Skeletal muscle satellite cell (primary cell): ENCODE results near the gene PPM1F.

DNA sequence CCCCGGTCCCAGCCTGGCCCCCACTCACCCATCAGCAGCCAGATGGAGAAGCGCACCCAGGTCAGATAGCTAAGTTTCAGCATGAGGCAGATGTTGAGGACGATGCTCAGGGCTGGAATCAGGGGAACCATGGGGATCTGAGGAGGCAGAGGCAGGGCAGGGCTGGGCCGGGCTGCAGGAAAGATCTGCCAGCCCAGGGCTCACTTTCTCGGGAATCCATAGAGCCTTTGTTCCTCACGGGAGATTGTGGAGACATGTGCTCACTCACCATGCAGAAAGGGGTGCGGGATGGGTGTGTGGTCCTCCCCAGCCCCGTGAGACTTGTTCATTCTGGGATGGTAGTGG is 3.1 kb downstream of the SLC7A4 start:
- CAGE, long polyA plus RNA: no peak

DNA sequence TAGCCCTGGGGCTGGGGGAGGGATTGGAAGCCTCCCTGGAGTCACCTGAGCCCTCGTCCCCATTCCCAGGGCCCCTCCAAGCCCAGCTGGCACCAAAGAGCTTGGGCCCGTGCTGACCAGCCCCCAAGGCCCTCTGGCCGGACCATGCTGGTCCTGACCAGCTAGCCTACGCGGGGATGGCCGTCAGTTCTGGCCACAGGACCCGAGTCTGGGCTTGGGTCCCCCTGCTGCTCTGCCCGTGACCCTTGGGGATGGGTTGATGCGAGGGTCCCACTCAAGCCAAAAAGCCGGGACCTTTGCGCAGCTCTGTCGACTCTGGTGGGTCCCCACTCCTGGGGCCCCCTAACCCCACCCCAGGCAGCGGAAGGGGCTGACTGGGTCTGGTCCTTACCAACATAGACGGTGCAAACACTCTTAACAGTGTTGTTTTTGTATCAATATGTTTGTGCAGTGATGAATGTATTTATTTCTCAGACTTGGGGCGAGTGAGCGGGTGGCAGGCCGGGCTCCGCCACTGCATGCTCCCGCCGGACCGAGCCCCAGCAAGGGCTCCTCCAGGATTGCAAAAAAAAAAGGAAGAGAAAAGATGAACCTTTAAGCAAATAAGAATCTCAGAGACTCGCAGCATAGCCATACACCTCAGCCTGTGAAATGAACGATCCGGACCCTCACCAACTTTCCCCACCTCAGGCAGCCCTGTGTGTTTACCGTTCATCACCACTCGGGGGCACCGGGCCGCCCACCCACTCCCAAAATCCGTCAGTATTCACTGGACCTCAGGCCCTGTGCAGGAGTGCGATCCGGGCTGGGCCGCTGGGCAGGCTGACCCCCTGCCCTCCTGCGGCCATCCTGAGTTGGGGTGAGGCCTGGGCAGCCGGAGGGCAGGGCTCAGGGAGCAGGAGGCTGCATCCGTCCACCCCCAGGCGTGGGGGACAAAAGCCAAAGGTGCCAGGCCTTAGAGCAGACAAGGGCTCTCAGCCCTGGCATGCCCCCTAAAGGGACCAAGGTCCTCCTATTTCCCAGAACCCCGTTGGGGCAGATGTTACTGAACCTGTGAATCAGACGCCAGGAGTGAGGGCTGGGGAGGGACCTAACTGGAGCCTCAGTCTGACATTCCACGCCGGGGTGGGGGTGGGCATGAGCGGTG is 17.1 kb upstream of the TMEM191C start:
- CAGE, long polyA plus RNA: no peak

DNA sequence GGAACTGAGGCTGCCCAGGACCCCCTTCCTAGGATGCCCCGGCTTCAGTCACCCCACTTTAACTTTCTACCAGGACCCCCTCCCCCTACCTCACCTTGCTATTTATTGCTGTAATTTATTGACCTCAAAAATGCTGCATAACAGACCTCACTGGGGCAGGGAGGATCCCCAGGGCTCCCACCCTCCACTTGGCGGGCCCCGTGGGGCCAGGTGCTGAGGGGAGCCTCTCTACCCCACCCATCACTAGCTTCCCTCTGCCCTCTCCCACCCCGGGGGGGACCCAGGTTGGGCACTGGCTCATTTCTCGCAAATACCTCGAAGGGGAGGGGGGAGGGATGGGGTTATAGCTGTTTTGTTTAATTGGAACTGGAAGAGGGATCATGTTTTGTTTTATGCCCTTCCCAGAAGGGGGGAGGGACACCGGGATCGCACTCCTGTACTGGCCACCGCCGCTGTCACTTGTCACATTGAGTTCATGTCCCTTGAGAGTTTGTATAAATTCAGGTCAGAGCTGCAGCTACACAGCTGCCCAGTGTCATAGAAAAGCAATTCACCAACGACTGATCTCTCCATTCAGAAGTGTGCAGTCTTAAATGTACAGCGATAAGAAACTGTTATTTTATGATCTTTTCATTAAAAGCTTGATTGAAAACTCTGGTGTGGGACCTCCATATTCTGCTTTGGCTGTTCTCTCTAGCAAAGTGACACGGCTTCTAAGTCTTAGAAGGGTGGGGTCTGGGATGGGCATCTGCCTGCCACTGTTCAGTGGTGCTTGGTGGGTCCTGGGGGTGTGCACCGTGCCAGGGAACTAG is 16.2 kb upstream of the TMEM191C start:
- CAGE, long polyA plus RNA: no peak

- CAGE, long polyA plus RNA: no peak
Observed at GRCh38 chr22:21651622-21652459, 9.7 kb downstream of the SDF2L1 start.

DNA sequence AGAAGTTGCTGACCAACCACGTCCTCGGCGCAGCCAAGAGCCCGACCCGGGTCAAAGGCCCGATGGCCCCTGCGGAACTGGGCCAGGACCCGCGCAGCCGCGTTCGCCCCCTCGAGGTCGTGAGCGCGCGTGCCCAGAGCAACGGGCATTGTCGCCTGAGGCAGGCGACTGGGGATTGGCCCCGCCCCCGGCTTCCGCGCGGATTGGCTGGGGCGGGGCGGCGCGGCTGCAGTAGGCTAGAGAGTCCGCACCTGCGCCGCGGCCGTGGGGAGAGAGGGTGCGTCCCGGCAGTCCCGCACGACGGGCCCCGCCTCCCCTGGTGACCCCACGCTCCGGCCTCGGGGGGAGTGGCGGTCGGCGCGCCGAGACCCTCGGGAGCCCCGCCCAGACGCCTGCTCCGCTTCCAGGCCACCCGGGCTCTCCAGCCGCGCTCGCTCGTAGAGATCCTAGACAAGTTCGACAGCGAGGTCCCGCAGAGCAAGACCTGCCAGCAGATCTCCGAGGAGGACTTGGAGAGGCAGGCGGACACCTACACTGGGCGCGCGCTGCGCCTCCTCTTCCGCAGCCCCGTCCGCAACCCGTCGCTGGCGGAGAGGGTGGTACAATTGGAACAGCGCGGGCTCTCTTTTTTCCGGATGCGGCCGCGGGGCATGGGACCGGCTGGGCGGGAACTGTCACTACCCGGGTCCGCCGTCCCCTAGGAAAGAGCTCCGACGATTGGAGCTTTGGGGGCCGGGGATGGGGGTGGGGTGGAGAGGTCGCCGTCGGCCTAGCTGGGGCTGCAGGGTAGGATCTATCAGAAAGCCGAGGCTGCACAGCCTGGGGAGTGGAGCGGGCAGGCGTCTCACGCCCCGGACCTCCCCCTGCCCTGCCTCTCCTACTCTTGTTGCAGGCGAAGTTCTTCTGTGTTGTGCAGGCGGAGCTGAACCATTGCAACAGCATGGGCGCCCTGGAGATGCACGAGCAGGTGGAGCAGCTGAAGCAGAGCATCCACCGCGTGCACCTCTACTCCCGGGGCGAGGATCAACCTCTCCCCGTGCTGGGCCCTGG is 8.1 kb upstream of the PPIL2 start:
- CAGE, long polyA plus RNA: no peak

DNA sequence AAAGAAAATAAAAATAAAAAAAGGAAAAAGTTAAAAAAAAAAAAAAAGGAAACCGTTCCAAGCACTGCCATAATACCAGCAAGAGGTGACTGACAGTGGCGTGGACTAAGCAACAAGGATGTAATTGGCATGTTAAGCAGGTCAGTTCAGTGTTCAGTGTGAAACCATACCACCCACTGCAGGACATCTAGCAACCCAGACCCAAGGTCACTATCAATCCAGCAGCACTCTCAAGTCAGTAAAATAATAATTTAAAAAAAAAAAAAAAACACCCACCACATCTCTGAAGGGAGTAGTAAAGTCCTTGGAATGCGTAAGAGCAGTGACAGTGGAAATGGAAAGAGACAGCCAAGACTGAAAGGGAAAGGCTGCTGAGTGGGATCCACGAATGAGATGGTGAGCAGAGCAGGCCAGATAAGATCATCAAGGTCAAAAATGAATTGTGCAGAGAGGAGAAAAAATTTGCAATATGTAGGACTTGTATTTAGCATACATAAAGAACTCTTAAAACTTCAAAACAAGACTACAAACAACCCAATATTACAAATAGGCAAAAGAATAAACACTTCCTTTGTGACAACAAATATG is 43.4 kb downstream of the MAPK1 start:
- CAGE, long polyA plus RNA: no peak

GRCh38 chr22:21836799-21837720 is 30.4 kb downstream of the MAPK1 start:
- CAGE, long polyA plus RNA: no peak

DNA sequence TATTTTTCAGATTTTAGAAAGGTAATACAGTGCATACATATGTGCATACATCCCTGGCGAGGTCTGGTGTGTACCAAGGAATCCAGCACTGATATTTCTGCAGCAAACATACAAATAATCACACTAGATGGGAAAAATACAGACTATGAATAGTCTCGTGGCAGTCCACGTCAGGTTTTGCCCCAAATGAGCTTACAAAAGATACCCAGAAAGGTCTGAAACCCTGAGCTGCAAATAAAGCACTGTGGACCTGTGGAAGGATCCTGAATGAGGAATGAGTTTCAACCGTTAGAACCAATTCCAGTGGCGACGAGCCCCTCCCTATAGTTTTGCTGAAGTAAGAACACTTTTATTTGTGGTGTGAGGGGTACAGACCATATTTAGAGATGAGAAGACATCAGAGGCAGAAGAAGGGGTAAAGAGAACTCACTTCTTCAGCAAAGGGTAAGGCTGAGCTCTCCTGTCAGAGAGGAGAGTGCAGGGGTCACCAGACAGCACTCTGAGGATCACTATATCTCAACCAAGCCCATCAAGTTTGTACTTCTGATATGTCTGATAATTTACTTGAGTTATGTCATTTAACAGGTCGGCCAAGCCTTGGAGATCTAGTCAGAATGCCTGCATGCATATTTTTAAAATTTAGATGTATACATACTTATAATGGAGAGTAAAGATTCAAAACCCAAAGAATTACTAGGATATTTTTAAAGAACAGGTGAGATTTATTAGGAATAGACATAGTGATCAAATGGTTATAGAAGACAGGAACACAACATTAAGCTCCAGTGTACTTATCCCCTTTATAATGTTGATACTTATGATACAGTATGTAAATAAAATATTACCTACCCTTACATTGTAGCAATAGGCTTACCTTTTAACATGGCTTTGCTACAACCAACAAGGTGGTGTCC is 24.2 kb downstream of the MAPK1 start:
- CAGE, long polyA plus RNA: no peak

- CAGE, long polyA plus RNA: no peak
Observed at GRCh38 chr22:21946823-21948112, 5.4 kb downstream of the PPM1F start.

DNA sequence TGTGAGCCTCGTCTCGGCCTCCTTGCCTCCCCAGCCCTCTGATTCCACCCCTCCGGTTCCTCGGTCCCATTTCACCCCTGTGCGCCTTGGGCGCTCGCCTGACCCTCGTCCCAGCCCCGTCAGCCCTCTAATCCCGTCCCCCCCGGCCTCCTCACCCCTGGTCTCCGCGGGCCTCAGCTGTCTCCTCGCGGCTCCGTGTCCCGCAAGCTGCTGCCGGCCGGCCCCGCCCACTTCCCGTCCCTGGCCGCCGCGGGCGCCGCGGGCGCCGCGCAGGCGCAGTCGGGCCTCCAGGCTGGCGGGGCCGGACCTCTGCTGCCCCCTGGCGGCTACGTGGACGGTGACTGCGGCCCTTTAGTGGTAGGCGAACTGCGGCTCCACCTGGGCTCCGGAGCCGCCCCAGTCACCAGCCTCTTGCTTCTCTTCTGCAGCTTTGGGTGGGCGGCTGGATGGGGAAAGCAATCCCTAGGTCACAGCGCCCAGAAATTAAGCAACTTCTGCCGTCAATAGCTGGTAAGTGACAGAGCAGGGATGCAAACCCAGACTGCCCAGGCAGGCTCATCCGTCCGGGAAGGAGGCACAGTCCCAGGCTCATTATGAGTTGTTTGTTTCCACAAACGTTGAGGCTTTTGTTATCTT is at the start of gene PPM1F:
Gene PPM1F (minus strand): TSS at position 212 of the 636 bp plus-strand sequence.
- CAGE, long polyA plus RNA: start-site peak on the minus strand centred at position 197 of the sequence, 39 bp wide, 308 and 85 reads in 2 replicates

GRCh38 chr22:22085658-22086187 is 103.1 kb upstream of the TOP3B start:
- CAGE, long polyA plus RNA: no peak

- CAGE, long polyA plus RNA: no peak
Observed at GRCh38 chr22:22117815-22118535, 126.6 kb upstream of the VPREB1 start.

GRCh38 chr22:22343055-22343342 is 98.4 kb downstream of the VPREB1 start:
- CAGE, long polyA plus RNA: no peak

DNA sequence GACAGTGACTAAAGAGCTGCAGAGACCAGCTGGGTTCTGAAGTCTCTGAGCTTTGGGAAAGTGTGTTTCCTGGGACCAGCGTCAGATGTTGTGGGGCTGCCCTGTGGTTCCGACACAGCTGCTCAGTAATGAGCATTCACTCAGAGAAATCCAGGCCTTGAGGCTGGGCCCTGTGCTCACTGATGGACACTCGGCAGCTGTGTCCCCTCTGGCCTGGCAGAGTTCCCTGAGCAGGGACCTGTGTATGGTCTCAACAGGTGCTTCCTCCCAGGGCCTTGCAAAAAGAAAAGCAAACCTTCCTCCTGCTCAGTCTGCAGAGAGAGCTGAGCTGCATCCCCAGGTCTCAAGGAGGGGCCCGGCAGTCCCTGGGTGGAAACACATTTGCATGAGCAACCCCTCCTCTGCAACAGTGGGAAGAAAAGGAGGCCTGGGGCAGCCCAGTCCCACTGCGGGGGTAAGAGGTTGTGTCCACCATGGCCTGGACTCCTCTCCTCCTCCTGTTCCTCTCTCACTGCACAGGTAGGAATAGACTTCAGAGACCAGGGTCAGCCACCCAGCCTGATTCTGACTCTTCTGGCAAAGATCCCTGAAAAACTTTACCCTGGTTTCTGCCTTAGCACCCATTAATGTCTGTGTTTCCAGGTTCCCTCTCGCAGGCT is 131.1 kb downstream of the VPREB1 start:
- CAGE, long polyA plus RNA: no peak

DNA sequence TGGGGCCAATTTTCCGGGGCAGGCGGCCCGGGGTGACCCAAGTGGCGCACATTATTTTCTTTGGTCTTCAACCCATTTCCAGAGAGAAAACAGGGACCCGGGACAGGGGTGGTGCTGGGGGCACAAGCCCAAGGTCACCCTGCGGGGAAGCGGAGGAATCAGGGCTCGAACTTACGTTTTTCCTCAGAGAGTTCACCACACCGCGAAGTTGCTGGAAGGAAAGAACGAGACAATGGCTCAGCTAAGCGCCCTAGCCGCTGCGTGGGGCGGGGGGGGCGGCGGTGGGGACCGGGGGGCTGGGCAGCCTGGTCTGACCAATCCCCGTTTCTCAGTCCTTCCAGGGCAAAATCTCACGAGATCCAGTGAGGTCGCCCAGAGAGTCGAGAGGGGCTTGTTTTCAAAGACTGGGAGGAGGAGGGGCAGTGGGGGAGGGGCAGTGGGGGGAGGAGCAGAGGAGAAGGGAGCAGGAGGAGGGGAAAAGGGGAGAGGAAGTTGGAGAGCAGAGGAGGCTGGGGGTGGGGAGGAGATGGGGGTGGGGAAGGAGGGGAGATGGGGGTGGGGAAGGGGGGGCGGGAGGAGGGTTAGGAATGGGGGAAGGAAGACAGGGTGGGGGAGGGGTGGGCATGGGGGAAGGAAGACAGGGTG is 1.6 kb downstream of the PRAME start:
- CAGE, long polyA plus RNA: no peak

DNA sequence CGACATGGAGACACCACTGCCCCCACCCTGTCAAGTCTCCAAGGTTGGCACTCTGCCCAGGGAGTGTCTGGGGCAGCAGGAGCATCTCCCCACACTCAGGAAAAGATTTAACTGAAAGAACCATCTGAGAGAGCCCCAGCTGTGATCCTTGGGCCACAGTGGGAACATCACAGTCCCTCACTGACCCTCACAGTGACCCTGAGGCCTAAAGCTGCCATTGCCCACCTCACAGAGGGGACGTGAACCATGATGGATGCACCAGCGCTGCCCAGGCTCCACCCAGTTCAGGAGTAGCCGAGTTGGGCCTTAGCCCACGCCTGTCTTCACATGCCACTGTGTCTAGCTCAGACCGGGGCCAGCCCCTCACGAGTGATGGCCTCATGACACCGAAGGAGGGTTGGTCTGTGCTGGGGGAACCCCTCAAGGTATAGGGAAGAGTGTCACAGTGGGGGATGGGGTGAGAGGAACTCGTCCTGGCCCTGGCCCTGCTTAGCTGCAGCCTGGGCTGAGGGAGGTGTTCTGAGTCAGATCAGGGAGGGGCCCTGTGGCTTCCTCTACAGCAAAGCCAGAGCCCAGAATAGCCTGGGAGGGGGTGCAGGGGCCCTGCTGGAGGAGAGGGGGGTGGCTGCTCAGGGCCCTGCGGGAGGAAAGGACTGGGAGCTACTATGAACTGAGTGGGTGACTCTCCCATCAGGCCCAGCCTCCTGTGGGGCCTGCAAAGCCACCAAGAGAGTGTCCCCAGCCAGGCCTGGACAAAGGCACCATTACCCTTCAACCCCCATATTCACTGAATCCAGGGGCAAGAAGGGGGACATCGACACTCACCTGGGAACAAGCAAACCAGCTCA is 41.0 kb downstream of the IGLL5 start:
- CAGE, long polyA plus RNA: no peak

- CAGE, long polyA plus RNA: no peak
Observed at GRCh38 chr22:22960189-22960799, 72.7 kb downstream of the IGLL5 start.

GRCh38 chr22:23071942-23072612 is 1.8 kb downstream of the GNAZ start:
- CAGE, long polyA plus RNA: no peak

GRCh38 chr22:23141403-23141691 is 443 bp downstream of the RSPH14 start:
- CAGE, long polyA plus RNA: no peak

- CAGE, long polyA plus RNA: no peak
Observed at GRCh38 chr22:23192078-23192607, 11.8 kb downstream of the BCR start.